PFSK-1 (cell line): ENCODE measurements around the gene ACTR2.

DNA sequence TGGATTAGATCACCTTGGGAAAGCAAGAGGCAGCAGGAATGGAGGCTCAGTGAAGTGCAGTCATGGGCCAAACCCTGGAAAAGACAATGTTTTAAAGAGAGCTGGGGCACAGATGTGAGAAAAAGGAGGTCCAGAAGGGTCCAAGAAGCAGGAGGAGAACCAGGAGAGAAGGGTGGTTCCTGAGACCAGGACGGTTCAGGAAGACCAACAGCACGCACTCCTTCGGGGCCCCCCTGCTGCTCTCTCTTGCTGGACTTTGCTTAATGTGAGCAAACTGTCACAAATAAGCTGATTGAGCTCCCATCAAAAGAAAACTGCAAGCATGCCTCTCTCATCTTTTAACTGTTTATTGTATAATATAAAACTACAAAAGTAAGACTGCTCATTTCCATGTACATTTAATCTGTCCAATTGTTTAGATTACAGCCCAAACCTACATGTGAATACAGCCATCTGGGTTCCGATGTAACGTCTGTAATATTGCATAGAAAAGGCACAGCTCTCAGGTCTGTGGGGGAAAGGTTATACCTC is 22.4 kb downstream of the SERTAD2 start:
- RRBS, result no CpG with 5 or more reads among the region's 5 CpGs

DNA sequence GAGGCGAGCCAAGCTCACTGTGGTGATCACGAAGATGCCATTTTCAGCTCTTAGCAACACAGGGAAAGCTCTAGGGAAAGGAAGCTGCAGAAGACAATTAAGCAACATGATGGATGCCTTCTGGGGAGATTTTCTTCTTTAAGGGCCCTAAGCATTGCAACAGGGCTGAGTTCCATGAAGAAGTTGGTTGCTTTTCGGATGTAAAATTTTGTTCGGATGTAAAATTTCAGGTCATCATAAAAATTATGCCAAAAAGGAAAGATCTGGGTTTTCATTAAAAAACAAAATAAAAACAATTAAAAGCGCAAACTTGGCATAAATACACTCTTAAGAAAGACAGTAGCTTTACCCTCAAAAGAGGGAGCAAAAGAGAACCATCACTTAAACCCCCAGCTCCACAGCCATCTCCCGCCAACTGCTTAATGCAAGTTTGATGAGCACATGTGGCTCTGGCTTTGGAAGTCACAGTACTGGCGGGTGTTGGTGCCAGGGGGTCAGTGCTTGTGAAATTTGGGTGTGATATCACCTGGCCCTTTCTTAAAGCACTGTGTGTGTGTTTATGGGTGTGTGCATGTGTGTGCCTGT is 19.1 kb downstream of the SERTAD2 start:
- RRBS, result no CpG with 5 or more reads among the region's 7 CpGs

GRCh38 chr2:64727046-64727803 is 73.5 kb upstream of the SERTAD2 start:
- RRBS, result no CpG with 5 or more reads among the region's 3 CpGs

GRCh38 chr2:64769783-64770113 is 116.0 kb upstream of the SERTAD2 start:
- RRBS, result no CpG with 5 or more reads among the region's 3 CpGs

DNA sequence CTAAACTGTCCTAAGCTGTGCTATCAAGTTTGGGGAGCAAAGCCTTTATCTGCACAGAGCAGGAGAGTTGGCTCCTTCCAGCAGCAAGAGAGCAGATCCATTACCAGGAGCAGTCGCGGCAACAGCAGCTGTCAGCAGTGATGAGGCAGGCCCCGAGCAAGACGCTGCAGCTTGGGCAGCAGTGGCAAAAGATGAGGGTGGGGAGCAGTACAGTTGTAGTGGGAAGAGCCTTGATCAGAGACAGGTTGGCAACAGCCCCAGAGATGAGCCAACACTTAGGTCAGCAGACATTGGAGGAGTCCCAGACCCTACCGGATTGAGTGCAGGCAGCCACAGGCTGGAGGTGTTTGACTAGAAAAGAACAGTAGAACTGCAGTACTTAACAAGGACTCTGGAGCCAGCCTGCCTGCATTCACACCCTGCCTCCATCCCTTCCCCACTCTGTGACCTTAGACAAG is 117.1 kb upstream of the SERTAD2 start:
- RRBS, result no CpG with 5 or more reads among the region's 5 CpGs

- RRBS, result no CpG with 5 or more reads among the region's 11 CpGs
These were observed 151.9 kb upstream of the SLC1A4 start for GRCh38 chr2:64837199-64837777.

GRCh38 chr2:64837970-64838679 is 151.1 kb upstream of the SLC1A4 start:
- RRBS, result no CpG with 5 or more reads among the region's 8 CpGs

GRCh38 chr2:65092699-65093332 is 36.6 kb downstream of the CEP68 start:
- RRBS, result no CpG with 5 or more reads among the region's 4 CpGs

- RRBS, result no CpG with 5 or more reads among the region's 1 CpG
These were observed 13.1 kb downstream of the RAB1A start for GRCh38 chr2:65116628-65117393.

- RRBS, result no CpG with 5 or more reads among the region's 4 CpGs
These were observed 29.9 kb upstream of the RAB1A start for GRCh38 chr2:65159787-65160263.

- RRBS, result no CpG with 5 or more reads among the region's 9 CpGs
These were observed 47.8 kb upstream of the RAB1A start for GRCh38 chr2:65177594-65178205.

GRCh38 chr2:65227715-65228574 is at the start of gene ACTR2:
Gene ACTR2 (plus strand): TSS chr2:65227831.
- RRBS, result 1% methylated on average over 31 of the region's 70 CpGs

DNA sequence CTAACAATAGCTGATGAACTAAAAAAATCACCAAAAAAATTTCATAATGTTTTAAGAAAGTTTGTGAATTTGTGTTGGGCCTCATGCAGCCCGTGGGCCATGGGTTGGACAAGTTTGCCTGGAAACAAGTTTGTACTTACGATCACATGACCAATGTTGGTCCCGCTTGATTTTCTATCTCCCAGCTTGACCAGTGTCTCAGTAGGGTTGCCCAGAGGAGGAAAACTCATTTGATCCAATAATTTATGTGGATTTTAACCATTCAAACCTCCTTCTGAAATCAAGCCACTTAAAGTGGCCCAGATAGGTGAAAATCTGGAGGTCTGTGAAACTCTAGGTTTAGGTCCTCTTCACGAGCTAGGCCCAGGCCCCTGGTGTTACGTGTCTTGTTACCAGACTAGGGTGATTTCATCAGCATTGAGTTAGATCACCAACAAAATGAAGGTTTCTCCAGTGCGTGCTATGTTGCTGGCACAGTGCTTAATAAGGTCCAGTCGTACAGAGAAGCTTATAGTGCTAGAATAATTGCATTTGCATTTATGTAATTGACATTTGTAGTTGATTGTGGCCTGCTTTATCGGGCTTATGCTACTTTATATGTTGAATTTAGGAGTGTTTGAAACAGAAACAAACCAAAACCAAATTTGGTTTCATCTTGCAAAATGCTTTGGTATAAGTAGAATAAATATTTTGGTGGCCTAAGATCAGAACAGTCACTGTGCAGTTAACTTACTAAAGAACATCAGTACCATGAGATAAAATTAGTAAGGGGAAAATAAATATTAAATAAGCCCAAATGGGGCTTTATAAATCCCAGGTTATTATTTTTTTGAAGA is 4.4 kb downstream of the ACTR2 start:
- RRBS, result no CpG with 5 or more reads among the region's 8 CpGs

DNA sequence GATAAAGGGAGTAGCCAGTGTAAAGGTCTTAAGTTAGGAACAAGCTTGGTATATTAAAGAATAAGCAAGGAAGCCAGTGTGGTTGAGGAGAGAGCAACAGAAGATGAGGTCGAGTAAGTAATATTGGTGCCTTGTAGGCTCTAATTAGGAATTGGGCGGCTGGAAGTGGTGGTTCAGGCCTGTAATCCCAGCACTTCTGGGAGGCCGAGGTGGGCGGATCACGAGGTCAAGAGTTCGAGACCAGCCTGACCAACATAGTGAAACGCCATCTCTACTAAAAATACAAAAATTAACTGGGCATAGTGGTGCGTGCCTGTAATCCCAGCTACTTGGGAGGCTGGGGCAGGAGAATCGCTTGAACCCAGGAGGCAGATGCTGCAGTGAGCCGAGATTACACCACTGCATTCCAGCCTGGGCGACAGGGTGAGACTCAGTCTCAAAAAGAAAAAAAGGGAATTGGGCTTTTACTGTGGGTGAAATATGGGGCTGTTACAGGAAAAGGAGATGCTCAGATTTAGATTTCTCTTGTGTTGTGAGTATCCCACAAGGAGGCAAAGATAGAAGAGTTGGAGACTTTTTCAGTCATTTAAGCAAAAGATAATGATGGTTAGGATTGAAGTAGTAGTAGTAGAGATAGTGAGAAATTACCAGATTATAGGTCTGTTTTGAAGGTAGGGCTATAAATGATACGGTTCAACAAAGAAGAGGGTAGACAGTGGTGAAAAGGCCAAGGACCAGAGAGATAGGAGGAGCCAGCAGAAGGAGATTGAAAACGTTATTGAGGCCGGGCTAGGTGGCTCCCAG is 20.5 kb downstream of the ACTR2 start:
- RRBS, result no CpG with 5 or more reads among the region's 14 CpGs

DNA sequence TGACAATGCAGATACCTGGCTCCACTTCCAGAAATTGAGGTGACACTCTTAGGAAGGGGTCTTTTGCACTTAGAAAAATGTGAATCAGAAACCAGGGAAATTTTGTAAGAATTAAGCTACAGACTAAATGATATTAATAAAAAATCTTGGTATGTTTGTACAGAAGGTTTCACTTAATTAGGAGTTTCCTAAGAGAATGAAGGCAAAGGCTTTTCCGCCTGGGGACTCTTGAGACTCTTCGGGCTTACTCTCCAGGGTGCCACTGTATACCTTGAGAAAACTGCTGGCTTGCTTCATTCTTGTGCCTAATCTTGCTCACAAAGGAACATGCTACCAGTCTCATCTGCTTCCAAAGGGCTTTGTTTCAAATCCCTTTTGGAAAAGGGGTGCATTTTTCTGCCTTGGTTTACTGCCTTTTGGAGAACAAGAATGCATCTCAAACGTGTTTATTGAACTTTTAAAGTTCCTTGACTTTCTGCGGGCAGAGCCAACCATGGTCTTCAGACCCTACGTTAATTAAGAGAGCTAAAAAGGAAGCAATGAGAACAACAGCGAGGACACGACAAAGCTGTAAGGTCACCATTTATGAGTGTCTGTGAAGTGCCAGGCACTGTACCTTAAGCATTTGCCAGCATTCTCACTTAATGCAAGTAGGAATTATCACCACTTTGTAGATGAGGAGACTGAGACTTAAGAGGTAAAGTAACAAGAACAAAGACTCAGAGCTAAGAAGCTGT is 49.6 kb downstream of the ACTR2 start:
- RRBS, result no CpG with 5 or more reads among the region's 7 CpGs

DNA sequence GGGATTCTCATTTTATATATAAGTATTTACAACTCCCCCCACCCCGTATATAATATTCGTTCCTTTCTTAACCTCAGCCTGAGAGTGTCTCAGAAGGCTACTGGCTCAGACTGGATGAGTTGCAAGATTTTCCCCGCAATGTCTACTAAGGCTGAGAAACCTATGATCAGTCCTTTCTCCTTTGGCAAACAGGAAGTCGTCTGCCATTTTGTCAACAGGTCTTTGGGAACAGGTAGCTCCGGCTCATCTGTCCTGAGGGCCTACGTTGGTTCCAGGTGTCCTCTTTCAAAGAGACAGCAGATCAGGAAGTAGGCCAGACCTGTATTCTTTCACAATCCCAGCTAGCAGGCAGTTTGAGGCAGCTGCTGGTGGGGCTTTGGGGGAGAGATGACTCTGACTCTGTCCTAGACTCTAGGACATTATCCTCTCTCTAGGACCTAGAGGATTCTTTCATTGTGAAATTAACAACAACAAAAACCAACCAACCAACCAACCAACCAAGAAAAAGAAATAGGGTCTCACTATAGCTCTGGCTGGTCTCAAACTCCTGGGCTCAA is 98.6 kb downstream of the ACTR2 start:
- RRBS, result no CpG with 5 or more reads among the region's 6 CpGs

DNA sequence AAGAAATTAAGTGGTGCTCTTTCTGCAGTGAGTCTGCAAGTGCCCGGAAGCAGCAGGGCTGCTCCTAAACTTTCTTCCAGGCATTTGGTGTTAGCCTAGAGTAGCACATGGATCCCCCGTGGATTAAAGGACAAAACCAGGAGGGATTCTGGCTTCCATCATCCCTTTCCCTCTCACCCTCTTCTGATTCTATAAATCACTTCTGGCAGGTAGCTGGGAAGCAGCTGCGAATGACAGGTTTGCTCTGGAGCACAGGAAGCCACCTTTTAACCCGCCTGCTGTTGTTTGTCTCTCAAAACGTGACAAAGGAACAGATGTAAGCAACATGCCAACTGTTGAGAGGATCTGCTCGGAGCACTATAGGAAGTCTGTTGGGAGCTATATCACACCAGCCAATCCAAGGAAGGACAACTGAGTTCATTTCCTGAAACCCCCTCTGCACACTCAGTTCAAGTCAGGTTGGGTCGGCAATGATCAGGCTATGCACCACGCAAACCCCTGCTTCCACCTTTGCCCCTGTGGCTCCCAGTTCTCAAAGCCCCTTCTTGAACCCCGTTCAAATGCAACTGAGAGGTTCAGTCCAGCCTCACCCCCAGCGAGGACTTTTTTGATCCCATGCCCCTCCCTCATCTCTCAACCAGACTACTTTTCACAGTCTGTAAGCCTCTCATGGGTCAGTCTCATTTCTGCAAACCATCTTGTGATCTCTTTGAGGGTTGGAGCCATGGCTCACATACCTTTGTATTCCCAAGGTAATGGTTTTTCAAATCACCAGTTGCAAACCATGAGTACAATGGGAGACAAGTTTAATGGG is 102.1 kb downstream of the ACTR2 start:
- RRBS, result no CpG with 5 or more reads among the region's 10 CpGs

- RRBS, result no CpG with 5 or more reads among the region's 1 CpG
These were observed 59.2 kb downstream of the SPRED2 start for GRCh38 chr2:65373107-65373756.